Heart left ventricle (tissue), 7 donors: ENCODE measurements around a stretch of chr7.

DNA sequence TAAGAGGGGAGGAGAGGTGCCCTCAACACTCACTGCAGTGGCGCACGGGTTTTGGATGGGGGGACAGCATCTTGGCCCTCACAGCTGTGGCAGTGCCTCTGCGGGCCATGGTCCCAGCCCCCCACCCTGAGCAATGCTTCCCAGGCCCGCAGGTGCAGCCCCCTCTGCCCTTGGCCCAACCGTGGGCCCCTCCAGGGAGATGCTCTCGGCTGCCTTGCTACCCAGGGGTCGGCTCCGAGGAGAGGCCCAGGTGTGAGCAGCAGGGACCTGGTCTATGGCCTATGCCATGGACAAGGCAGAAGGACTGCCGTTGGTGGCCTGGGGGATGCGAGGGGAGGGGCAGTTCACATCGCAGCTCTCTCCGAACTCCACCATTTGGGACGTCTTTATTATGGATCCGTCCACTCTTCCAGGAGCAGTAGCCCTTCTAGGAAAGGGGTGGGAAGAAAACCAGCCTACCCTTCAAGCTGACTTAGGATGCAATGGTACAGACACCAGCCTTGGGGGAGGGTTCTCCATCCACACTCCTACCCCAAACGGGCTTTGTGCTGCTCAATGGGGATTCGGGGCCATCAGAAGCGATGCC lies 29.8 kb downstream of the FSCN1 start:
- PRO-cap, 6 experiments: peak in 1 of 6 experiments; most common minus-strand start position 384 of the sequence (in 1)
- RAMPAGE, long total RNA, 2 experiments: no peak in any of the 2 experiments
- RRBS: no CpG with 5 or more reads among the region's 17 CpGs

GRCh38 chr7:5692922-5693953 lies 88.2 kb downstream of the RNF216 start:
- PRO-cap, 6 experiments: peak in 6 of 6 experiments; most common plus-strand start chr7:5693809 (in 6); most common minus-strand start chr7:5693632 (in 3)
- RAMPAGE, long total RNA, 2 experiments: no peak in any of the 2 experiments
- RRBS: no CpG with 5 or more reads among the region's 12 CpGs

- PRO-cap, 6 experiments: no peak in any of the 6 experiments
- RAMPAGE, long total RNA, 2 experiments: no peak in any of the 2 experiments
- RRBS: 17% methylated on average over 2 of the region's 12 CpGs
Observed at GRCh38 chr7:5696262-5696665, 85.2 kb downstream of the RNF216 start.

- PRO-cap, 6 experiments: peak in 1 of 6 experiments; most common plus-strand start chr7:5699677 (in 1)
- RAMPAGE, long total RNA, 2 experiments: no peak in any of the 2 experiments
- RRBS: no CpG with 5 or more reads among the region's 11 CpGs
Observed at GRCh38 chr7:5699373-5700591, 81.7 kb downstream of the RNF216 start.

GRCh38 chr7:5987052-5987662 lies 16.7 kb upstream of the RSPH10B start:
- PRO-cap, 6 experiments: no peak in any of the 6 experiments
- RAMPAGE, long total RNA, 2 experiments: no peak in any of the 2 experiments
- RRBS: no CpG with 5 or more reads among the region's 21 CpGs

GRCh38 chr7:6011296-6011976 lies 2.4 kb downstream of the AIMP2 start:
- PRO-cap, 6 experiments: no peak in any of the 6 experiments
- RAMPAGE, long total RNA, 2 experiments: no peak in any of the 2 experiments
- RRBS: no CpG with 5 or more reads among the region's 6 CpGs

DNA sequence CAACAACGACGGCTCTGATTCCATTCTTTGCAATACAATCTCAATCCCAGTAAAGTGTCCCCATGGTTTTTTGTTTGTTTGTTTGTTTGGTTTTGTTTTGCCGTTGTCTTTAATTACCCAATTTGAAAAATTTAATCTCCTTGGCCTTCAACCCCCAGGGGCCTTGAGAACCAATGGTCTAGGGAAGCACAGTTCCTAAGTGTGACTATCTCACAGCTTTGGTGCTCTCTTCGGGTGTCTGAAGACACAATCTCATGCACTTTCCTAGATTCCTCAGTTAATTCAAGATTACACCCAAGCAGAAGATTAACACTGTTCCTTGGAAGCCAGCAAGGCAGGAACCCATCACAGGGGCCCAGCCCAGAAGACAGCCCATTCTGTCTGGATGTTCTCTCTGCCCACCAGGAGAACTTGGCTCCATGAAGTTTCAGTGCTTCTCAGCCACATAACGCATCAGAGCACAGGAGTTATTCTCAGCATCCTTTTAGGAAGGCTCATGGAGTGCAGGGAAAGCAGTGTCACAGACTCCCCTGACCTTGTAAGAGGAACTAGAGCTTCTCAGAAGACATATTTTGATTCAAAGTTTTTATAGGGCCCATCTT lies 58.9 kb downstream of the CYTH3 start:
- PRO-cap, 6 experiments: no peak in any of the 6 experiments
- RAMPAGE, long total RNA, 2 experiments: no peak in any of the 2 experiments
- RRBS: no CpG with 5 or more reads among the region's 5 CpGs

GRCh38 chr7:6228185-6228820 lies 44.1 kb downstream of the CYTH3 start:
- PRO-cap, 6 experiments: peak in 2 of 6 experiments; most common minus-strand start chr7:6228634 (in 1)
- RAMPAGE, long total RNA, 2 experiments: no peak in any of the 2 experiments
- RRBS: no CpG with 5 or more reads among the region's 5 CpGs

DNA sequence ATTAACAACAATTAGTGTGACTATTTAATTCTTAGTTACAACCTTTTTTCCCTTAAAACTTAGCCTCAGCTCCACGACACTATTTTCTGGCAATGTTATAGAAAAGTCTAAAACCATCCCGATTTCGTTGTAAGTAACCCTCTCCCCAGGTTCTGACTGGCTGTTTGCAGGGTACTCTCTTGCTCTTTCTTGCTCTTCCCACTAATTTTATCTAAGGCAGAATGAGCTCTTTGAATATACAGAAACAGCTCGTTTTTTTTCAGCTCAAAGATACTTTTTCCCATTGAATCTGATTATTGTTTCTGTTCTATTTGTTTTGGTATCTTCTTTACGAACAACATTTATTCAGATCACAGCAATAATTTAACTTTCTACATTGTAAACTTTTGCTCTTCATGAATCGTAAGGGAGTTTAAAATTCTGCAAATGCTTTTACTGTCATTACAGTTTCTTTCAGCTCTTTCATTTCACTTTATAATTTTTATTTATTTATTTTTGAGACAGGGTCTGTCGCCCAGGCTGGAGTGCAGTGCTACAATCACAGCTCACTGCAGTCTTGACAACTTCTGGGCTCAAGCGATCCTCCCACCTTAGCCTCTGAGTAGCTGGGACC lies 25.1 kb downstream of the CYTH3 start:
- PRO-cap, 6 experiments: no peak in any of the 6 experiments
- RAMPAGE, long total RNA, 2 experiments: no peak in any of the 2 experiments
- RRBS: no CpG with 5 or more reads among the region's 8 CpGs

DNA sequence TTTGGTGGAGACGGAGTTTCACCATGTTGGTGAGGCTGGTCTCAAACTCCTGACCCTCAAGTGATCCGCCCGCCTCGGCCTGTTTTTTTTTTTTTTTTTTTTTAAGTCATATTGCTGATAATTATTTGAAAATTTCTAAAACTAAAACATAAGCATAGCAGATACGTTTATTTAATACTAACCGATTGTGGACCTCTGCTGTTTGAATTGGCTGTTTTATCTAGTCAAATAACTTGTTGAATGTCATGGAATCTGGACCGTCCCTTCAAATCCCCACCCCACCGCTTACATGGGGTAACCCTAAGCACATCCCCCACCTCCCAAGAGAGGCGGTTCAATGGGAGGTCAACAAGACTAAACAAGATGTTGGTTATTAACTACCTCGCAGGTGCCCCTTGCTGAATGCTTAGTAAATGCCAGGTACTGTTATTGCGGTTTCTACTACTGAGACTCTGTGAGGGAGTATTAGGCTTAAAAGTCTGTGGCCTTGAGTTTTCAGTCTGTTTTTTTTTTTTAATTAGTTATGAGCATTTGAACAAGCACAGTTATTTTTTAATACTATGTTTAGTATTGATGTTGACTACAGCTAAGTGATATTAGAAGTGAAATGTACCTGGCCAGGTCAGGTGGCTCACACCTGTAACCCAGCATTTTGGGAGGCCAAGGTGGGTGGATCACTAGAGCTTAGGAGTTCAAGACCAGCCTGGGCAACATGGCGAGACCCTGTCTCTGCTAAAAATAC lies 2.5 kb downstream of the RAC1 start:
- PRO-cap, 6 experiments: no peak in any of the 6 experiments
- RAMPAGE, long total RNA, 2 experiments: no peak in any of the 2 experiments
- RRBS: no CpG with 5 or more reads among the region's 12 CpGs

- PRO-cap, 6 experiments: peak in 1 of 6 experiments; most common plus-strand start chr7:6402180 (in 1)
- RAMPAGE, long total RNA, 2 experiments: no peak in any of the 2 experiments
- RRBS: no CpG with 5 or more reads among the region's 36 CpGs
Observed at GRCh38 chr7:6402094-6403185, 28.1 kb downstream of the RAC1 start.

- PRO-cap, 6 experiments: no peak in any of the 6 experiments
- RAMPAGE, long total RNA, 2 experiments: no peak in any of the 2 experiments
- RRBS: no CpG with 5 or more reads among the region's 18 CpGs
Observed at GRCh38 chr7:6417057-6417786, 30.5 kb downstream of the DAGLB start.

DNA sequence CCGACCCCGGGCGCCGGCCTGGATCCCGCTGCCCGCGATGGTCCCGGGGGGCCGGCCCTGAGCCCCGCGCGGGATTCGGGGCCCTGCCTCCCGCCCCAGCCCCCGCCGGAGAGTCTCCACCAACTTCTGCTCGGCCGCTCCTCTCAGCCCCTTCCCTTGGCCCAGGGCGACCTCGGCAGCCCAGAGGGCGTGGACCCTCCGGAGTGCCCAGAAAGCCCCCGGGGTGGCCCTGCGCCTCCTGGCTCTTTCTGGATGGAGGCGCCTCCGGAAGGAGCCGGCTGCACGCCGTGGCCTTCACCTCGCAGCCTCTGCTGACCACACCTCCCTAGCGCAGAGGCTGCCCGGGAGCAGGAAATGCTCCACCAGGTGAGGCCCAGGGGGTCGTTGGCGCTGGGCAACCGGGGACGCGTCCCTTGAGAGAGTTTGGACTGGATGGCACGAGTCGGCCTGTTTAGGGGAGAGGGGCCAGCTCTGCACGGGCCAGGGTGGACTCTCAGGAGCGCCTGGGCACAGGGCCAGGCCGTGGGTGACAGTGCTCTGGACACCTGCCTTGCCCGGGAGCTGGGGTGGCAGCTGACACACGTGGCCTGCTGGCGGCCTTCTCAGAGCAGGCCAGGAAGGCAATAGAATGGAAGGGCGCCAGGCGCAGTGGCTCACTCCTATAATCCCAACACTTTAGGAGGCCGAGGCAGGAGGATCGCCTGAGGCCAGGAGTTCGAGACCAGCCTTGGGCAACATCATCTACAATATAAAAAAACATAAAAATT lies 594 bp downstream of the ZNF853 start:
- PRO-cap, 6 experiments: peak in 2 of 6 experiments; most common minus-strand start position 310 of the sequence (in 2)
- RAMPAGE, long total RNA, 2 experiments: no peak in any of the 2 experiments
- RRBS: 3% methylated on average over 29 of the region's 50 CpGs

- PRO-cap, 6 experiments: no peak in any of the 6 experiments
- RAMPAGE, long total RNA, 2 experiments: no peak in any of the 2 experiments
- RRBS: no CpG with 5 or more reads among the region's 10 CpGs
Observed at GRCh38 chr7:6705830-6706268, 898 bp downstream of the ZNF12 start.

DNA sequence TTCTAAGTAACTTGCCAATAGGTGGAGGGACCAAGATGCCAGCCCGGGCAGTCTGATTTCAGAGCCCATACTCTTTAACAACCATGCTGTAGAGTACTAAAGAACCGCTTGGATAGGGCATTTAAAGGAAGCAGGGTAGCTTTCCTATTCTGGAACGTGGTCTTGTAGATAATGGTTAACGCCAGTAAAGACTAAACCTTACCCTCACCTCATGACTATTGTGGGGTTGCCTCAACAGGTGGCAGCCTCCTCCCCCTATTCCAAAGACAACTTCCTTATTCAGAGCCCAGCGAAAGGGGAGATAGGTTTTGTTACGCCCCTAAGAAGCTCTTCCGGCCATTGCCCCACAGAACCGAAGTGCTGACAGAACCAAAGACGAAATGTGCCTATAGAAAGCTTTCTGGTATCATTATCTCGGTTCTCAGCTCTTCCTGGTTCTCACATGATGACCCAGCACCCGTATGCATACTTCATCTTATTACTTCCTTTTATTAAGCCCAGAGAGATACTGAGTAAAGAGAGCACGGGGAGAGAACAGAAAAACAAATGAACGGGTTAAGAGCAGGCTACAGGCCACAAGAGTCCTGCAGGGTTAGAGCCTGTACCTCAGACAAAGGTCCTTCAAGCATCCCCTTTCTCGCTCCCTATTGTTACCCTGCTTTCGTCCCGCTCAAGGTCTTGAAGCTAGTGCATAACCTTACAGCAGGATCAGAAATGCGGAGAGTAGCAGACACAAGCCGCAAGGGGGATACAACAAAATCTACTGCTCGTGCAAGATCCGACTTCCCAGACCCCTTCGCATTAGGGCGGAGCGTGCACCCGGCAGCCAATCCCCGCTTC lies 502 bp upstream of the C1GALT1 start:
- PRO-cap, 6 experiments: peak in 6 of 6 experiments; most common plus-strand start position 339 of the sequence (in 2); most common minus-strand start position 762 of the sequence (in 3)
- RAMPAGE, long total RNA, 2 experiments: no peak in any of the 2 experiments
- RRBS: no CpG with 5 or more reads among the region's 25 CpGs

- PRO-cap, 6 experiments: peak in 3 of 6 experiments; most common minus-strand start chr7:7640021 (in 2)
- RAMPAGE, long total RNA, 2 experiments: no peak in any of the 2 experiments
- RRBS: no CpG with 5 or more reads among the region's 24 CpGs
Observed at GRCh38 chr7:7639805-7640268, 715 bp upstream of the UMAD1 start.

- PRO-cap, 6 experiments: no peak in any of the 6 experiments
- RAMPAGE, long total RNA, 2 experiments: no peak in any of the 2 experiments
- RRBS: no CpG with 5 or more reads among the region's 1 CpG
Observed at GRCh38 chr7:7812146-7812505, 93.7 kb upstream of the RPA3 start.

GRCh38 chr7:7970511-7971568 lies 2.2 kb downstream of the GLCCI1 start:
- PRO-cap, 6 experiments: no peak in any of the 6 experiments
- RAMPAGE, long total RNA, 2 experiments: no peak in any of the 2 experiments
- RRBS: no CpG with 5 or more reads among the region's 10 CpGs

- PRO-cap, 6 experiments: no peak in any of the 6 experiments
- RAMPAGE, long total RNA, 2 experiments: no peak in any of the 2 experiments
- RRBS: no CpG with 5 or more reads among the region's 8 CpGs
Observed at GRCh38 chr7:8026633-8027497, 58.3 kb downstream of the GLCCI1 start.

DNA sequence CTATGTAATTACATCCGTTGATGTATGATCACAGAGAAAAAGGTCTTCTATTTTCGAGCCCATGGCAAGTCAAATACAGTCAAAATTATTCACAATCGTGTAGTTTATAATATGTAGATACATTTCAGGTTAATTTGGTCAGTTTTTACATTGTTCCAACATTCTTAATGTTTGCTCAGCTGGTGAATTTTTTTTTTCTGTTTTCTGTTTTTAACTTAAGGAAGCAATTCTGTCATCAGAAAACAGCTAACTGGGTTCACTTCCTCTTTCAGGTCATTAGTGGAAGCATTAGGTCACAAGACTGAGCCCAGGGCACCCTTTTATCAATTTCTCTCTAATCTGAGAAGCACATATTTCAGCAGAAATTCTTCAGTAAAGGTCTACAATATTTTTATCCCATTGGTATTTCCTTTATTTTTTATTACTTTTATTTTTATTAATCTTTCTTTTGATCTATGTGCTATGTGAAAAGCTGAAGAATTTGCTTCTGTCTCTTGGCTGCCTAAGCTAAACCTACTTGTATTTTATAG lies 84.8 kb downstream of the ICA1 start:
- PRO-cap, 6 experiments: no peak in any of the 6 experiments
- RAMPAGE, long total RNA, 2 experiments: no peak in any of the 2 experiments
- RRBS: no CpG with 5 or more reads among the region's 3 CpGs